Smooth muscle cell (in vitro differentiated cells): ENCODE data around the genes EIF4A1 and TMEM88.

DNA sequence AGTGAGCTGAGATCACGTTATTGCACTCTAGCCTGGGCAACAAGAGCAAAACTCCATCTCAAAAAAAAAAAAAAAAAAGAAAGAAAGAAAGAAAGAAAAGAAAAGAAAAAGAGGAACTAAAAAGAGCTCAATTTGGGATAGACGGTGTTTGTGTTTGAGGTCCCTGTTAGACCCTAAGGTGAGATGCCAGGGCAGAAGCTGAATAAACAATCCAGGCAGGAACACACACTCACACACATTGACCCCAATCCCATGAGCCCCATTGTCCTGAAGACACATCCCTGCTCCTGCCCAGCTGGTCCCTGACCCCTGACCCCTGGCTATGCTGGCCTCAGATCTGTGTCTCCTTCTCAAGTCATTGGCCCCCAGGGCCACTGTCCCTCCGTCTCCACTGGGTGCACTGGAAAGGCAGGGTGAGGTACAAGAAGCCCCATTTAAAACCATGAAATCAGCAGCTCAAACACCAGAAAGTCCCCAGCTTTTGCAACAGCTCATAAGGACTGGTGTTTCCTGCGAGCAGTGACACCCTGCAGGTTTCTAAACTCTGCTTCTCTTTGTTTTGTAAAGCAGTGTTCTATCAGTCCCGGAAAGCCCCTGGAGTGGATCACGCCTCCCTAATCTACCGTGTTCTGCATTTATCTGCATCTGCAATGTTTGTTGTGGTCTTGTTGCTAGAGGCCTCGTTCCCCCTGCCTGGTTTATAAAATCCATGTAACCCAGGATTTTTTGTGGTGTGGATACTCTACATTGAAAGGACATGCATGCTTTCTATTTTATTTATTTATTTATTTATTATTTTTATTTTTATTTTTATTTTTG, 18.0 kb upstream of the ASGR2 start:
- RAMPAGE, long total RNA: no peak

DNA sequence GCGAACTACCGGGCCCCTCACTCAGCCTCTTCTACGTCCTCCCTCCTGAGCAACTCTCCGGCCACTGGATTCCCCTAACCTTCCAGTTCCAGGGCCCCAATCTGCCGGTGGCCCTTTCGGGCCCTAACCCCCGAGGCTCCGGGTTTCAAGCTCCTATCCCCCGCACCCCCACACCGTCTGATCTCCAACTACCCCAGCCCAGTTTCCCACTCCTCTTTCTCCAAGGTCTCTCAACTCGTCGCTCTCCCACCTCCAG, 464 bp downstream of the PHF23 start:
- RAMPAGE, long total RNA: no peak

DNA sequence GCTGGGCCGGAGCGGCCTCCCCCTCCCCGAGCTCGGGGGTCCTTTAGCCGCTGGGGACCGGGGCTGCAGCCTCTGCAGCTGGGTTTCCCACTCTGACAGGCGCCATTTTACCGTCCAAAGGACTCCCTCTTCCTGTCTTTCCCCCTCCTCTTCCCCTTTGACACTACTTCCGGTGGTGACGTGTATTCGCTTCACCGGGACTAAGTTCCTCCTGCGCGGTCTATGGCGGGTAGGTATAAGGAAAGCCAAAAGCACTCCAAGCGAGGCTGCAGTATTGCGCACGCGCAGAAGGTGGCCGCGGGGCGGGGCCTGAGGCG, 203 bp upstream of the ELP5 start:
- RAMPAGE, long total RNA: no peak

DNA sequence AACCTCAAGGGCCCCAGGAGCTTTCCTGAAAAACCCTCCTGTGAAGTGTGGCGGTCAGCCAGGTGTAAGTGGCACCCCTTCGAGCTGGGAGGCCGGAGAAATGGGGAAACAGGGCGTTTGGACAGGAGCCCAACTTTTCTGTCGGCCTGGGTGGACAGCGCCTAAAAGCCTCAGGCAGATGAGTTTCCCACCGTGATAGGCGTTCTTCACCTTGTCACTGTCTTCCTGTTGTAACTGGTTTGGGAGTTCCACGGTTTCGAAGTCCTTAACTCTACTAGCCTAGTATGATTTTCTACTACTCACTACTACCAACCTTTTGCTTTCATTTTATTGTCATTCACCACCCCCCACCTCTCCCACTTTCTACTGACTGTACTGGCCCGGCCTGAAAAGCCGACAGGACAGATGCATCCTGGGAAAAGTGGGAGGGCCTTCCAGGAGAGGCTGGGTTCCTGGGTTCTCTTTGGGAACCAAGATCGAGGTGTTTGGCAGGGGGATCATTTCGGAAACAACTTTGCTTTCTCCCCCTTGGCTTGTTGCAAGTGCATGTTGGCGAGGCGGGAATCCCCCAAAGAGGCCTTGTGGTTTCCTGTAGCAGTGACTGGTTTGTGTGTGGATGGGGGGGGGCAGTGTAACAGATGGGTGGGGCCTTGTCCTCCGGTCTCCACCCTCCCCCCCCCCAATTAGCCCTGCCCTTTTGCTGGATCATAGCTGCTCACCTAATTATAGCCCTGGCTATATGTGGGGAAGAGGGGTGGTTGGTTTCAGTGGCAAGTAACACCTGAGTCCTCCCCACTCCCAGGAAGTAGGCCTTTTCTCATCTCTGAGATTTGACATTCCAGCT, 1.3 kb downstream of the EIF5A start:
- RAMPAGE, long total RNA: no peak

- RAMPAGE, long total RNA: no peak
Observed at GRCh38 chr17:7313717-7314288, 1.4 kb downstream of the GPS2 start.

GRCh38 chr17:7315757-7316399, 718 bp upstream of the GPS2 start:
- RAMPAGE, long total RNA: no peak

- RAMPAGE, long total RNA: no peak
Observed at GRCh38 chr17:7448436-7448909, 3.6 kb downstream of the CHRNB1 start.

- RAMPAGE, long total RNA: no peak
Observed at GRCh38 chr17:7484893-7485483, 3.7 kb downstream of the SLC35G6 start.

- RAMPAGE, long total RNA: no peak
Observed at GRCh38 chr17:7571906-7572265, 739 bp upstream of the EIF4A1 start.

- RAMPAGE, long total RNA: start-site peak on the plus strand at chr17:7572822-7572838, 8,232 and 4,248 reads in 2 replicates
Observed at GRCh38 chr17:7572266-7573121, at the start of gene EIF4A1. TSS of gene EIF4A1 (plus strand) at chr17:7572825.

- RAMPAGE, long total RNA: no peak
Observed at GRCh38 chr17:7574961-7575270, 2.3 kb downstream of the EIF4A1 start.

DNA sequence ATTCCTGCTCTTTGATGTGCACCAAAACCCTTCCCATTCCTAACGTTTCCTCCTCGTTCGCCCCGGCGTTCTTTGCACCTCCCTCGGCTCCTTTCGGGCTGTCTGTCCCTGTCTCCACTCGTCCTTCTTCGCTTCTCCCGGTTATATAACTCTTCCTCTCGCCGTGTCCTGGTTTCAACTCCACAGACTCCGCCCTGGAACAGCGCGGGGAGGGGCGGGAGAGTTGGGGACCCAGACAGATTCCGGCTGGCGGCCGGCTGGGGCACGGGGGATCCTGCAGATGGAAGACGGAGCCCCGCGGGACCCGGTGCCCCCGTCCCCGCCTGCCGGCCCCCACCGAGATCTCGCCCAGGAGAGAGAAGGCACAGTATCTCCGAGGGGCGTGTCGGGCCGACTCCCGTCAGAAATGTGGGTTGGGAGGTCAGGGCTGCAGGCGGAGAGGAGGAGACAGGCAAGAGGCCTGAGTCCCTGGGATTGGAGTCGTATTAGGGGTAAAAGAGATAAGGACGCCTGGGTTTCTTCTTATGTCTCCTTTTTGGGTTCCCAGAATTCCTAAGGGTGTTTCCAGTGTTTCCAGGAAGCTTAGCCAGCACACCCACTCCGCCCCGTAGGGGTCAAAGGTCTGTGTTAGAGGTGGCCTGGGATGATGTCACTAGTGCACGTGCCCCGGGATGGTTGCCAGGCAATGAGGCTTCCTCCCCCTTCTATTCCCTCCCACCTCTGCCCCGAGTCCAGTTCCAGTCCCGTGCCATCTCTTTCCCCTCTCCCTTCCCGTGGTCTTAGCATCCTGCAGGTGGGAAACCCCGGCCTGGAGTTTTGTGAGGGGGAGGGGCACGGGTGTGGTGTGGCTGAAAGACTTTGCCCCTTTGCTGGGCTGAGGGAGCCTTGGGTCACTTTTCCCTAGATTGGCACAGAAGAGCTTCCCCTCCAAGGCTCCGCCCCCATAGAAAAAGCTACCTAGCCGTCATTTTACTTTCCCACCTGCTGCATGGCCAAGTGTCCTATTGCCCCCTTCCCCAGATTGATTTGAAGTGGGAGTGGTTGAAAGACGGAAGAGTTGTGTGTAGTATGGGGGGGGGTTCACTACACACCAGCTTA, 2.5 kb downstream of the KDM6B start:
- RAMPAGE, long total RNA: no peak

GRCh38 chr17:7840422-7840763, 6.4 kb downstream of the KDM6B start:
- RAMPAGE, long total RNA: no peak

DNA sequence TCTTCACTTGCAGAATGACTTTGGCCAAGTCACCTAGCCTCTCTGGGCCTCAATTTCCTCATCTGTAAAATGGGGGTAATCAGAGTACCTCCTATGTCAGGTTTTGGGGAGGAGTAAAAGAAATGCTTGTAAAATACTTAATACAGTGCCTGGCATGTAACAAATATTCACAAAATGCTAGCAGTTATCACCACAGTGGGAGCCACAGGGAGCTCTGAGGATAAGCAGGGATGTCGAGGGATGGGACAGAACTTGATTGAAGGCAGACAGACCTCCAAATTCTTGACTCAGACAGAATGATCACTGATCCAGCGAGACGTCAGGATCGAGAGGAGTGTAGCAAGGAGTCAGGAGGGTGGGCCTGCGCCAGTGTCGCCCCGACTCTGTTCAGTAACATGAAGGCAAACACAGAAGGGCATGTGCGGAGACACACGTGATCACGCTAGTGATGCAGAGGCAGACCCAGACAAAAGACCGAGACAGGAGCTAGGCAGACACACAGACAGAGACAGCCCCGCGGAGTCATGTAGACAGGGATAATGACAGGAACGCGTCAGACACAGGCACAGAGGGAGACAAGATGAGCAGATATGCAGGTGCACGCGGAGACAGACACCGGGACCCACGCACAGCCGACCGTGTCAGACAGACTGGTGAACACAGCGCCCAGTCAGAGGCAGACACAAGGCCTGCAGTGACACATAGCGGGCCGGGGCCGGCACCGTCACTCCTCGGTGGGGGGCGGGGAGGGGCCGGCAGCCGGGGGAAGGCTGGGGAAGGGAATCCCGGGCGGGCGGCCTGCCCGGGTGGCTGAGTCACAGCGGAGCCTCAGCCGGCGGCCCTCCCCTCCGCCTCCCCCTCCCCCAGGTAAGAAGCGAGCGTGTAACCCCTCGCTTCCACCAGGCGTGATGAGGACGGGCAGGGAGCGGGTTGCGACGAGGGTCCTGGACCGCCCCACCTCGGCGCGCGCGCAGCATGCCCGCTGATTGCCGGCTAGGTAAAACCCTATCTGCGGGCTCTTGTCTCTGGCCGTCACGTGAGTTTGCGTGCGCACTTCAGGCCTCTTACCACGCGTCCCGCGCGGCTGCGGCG, 7.4 kb downstream of the KDM6B start:
- RAMPAGE, long total RNA: start-site peak on the minus strand centred at position 501 of the sequence, 398 bp wide, 26 and 22 reads in 2 replicates

- RAMPAGE, long total RNA: no peak
Observed at GRCh38 chr17:7849833-7850686, 4.8 kb upstream of the TMEM88 start.

DNA sequence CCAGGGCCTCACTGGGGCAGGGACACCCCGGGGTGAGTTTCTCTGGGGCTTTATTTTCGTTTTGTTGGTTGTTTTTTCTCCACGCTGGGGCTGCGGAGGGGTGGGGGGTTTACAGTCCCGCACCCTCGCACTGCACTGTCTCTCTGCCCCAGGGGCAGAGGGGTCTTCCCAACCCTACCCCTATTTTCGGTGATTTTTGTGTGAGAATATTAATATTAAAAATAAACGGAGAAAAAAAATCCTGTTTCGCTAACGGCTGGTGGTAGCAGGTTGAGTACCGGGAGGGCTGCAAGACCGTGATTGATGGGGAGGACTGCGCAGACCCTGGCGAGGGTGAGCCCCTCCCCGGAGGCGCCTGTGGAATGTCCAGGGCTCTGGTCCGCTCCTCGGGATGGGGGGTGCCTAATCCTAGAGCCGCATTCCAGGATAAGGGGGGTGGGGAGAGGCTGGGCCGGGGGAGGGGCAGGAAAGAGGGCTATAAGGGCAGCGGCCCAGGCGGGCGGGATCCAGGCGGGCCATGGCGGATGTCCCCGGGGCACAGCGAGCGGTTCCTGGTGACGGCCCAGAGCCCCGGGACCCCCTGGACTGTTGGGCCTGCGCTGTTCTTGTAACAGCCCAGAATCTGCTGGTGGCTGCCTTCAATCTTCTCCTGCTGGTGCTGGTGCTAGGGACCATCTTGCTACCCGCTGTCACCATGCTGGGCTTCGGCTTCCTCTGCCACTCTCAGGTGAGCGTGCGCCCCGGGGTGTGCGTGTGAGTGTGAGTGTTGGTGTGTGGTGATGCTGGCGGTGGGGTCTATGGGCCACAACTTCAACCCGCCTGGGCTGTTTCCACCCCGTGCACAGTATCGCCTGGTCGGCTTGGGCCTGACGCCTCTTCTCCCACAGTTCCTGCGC, at the start of gene TMEM88:
Gene TMEM88, plus strand, starts transcription at position 509 of the 896 bp plus-strand sequence.
- RAMPAGE, long total RNA: no peak

- RAMPAGE, long total RNA: no peak
Observed at GRCh38 chr17:7885998-7887083, 2.2 kb upstream of the CHD3 start.

GRCh38 chr17:7905823-7906457, 10.1 kb downstream of the RNF227 start:
- RAMPAGE, long total RNA: no peak

DNA sequence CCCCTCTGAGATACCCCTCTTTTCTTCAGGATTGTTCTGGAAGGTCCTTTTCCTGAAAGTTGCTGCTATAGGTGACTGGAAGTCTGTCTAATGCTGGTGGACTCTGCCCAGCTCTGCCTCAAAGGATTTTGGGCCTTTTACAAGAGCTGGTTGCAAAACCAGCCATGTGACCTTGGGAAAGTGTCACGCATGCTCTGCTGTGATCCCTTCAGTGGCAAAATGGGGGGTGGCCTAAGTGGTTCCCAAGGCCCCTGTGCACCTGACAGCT, 14.5 kb downstream of the GUCY2D start:
- RAMPAGE, long total RNA: no peak

GRCh38 chr17:8019575-8020175, 17.3 kb downstream of the GUCY2D start:
- RAMPAGE, long total RNA: no peak